Ishikawa (cell line): ENCODE results near the gene SULT1C4.

DNA sequence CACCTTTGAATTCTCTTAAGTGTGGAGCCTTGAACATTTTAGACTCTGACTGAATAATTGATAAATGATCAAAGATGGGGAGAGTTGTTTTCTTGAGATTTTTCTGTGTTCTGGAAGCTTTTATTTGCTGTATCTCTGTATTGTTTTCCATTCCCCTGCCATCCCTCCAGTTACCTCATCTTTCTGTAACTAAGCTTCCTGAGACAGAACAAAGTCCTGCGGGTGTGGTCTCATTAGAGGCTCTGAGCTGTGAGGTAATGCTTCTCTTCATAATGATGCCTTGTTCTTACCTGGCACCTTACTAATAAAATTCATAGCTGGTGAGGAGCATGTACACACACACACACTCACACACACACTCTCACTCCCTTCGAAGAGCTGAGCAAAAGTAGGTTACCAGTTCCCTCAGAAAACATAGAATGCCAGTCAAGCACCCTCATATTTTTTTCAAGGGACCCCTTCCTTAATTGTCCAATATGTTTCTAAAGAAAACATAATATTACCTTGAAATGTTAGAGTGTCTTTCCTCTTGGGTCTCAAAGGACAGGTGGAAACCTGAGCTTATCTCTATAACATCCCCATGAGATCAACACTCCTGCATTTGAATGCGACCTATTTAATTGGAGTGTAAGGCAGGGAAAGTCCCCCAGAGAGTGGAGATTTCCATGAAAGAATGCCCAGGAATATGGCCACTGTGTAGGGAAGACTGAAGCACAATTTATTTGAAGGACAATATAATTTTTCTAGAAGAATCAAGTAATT is 161.7 kb upstream of the NCK2 start:
- RRBS: no CpG with 5 or more reads among the region's 3 CpGs

- RRBS: no CpG with 5 or more reads among the region's 7 CpGs
These were observed 6.0 kb upstream of the NCK2 start for GRCh38 chr2:105738586-105739171.

- RRBS: no CpG with 5 or more reads among the region's 4 CpGs
These were observed 11.2 kb downstream of the NCK2 start for GRCh38 chr2:105755842-105756317.

DNA sequence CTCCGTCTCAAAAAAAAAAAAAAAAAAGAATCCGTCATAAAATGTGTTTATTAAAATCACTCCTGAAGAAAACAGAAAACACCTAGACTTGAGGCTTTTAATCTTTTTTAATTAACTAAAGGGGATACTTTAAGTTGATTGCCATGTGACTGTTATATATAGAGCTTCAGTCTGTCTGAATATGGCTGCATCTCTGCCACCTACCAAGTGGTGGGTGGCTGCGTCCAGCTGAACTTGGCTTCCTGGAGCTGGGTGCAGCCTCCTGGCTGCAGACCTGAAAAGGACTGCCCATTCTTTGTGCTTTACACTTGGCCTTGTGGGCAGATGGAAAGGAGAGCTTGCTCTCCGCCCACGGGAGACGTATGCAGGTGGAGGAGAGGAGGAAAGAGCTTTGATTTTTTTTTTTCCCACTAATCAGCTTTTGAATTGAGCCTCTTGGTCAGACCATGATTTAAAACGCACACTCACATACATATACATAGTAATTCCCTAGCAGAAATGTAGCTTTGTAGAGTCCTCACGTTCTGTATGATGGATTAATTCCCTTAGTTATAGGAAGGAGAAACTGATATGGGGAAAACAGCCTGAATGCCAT is 34.7 kb downstream of the NCK2 start:
- RRBS: no CpG with 5 or more reads among the region's 8 CpGs

GRCh38 chr2:105789789-105790747 is 45.4 kb downstream of the NCK2 start:
- RRBS: no CpG with 5 or more reads among the region's 13 CpGs

- RRBS: no CpG with 5 or more reads among the region's 8 CpGs
These were observed 51.5 kb downstream of the NCK2 start for GRCh38 chr2:105796036-105796732.

- RRBS: no CpG with 5 or more reads among the region's 10 CpGs
These were observed 52.6 kb downstream of the NCK2 start for GRCh38 chr2:105797085-105797993.

DNA sequence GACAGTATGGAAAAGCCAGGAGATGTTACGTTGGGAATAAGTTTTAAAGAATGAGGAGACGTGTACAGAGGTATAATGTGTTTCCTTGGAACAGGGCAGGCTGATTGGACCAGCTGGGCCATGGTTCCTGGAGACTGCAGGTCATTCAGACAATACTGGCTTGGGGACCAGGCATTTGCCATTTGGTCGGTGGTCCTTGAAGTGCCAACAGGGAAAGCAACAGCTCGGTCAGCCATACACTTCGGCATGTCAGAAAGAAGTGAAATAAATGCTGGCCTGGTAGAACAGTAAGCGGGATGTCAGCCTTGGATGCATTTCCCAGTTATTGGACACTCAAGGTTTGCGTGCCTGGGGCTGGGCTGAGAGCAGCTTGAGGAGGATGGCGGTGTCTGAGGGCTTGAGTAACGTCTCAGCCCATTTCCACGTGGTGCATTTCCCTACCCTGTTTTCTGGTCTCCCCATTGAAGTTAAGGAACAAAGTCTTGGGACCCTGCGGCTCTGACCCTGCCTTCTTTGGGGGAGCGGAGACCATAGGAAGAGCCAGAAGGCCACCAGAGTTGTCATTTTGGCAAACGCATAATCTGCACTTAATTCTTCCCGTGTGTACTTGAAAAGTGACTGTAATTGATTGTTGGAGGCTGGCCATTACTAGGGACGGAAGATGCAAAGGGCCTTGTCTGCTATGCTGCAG is 75.5 kb downstream of the NCK2 start:
- RRBS: no CpG with 5 or more reads among the region's 15 CpGs

GRCh38 chr2:106028358-106028562 is 37.2 kb upstream of the ECRG4 start:
- RRBS: no CpG with 5 or more reads among the region's 1 CpG

GRCh38 chr2:106085241-106086183 is 20.0 kb downstream of the ECRG4 start:
- RRBS: no CpG with 5 or more reads among the region's 15 CpGs

DNA sequence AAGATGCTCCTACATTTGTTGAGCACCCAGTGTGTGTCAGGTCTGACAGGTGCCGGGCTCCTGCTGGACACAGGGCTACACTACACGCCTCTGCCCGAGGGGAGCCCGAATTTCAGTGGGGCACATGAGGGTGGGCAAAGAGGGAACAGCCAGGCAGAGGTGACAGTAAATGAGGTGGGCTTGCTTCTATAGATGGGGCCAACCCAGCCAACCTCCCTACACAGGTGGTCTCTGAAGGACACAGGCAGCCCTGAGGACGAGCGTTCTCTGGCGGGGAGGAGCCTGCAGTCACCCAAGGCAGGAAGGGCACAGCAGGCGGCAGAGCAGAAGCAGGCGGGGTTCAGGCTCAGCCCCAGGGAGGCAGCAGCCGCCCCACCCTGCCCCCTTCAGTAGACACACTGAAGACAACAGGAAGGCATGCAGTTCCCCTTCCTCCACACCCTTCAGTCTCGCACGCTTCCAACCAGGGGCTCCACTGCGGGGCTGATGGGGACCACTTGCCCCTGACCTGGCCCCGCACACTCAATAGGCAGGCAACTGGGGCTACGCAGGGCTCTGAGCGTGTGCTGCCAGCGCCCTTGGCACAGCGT is 30.2 kb downstream of the ECRG4 start:
- RRBS: no CpG with 5 or more reads among the region's 18 CpGs

- RRBS: 89% methylated on average over 5 of the region's 28 CpGs
These were observed 125.4 kb downstream of the RGPD3 start for GRCh38 chr2:106342771-106343197.

- RRBS: no CpG with 5 or more reads among the region's 12 CpGs
These were observed 74.4 kb downstream of the CD8B2 start for GRCh38 chr2:106561370-106562063.

GRCh38 chr2:108377504-108378499 is at the start of gene SULT1C4:
Gene SULT1C4 (plus strand): TSS chr2:108377954.
- RRBS: no CpG with 5 or more reads among the region's 14 CpGs

GRCh38 chr2:108538122-108538737 is 4.0 kb downstream of the LIMS1 start:
- RRBS: no CpG with 5 or more reads among the region's 5 CpGs

GRCh38 chr2:108587556-108587858 is 53.2 kb downstream of the LIMS1 start:
- RRBS: no CpG with 5 or more reads among the region's 1 CpG

DNA sequence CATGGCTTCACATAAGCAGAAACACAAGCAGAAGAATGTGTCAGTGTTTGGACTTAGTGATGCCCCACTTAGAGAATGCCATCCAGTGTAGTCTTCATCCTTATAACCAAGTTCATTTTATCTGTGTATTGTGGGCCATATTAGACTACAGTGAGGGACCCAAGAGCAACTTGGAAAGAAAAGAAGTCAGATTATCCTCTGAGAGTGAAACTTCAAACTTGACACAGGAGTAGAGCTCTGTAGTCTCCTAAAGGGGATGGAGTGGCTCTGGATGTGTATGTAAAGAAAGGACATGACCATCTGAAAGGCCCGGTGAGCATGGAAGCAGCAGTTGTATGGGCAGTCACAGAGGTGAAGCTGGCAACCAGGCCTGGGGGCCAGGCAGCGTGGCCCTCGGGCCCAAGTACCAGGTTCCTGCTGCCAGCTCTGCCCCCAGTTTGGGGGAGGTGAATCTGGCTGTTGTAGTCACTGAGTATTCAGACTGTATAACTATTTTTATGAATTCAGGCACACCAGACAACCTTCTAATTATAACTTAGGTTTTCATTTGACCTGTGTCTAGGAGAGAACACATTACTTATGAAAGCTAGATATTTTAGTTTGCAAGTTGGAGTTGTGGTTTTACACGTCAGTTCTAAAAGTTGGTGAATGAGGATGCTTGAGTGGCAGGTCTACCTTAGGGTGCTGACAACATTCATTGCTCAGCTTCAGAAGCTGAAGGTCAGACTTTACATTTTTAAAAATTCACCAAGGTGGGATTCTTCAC is 71.5 kb downstream of the LIMS1 start:
- RRBS: no CpG with 5 or more reads among the region's 4 CpGs

- RRBS: no CpG with 5 or more reads among the region's 1 CpG
These were observed 83.0 kb upstream of the RANBP2 start for GRCh38 chr2:108636216-108636734.

DNA sequence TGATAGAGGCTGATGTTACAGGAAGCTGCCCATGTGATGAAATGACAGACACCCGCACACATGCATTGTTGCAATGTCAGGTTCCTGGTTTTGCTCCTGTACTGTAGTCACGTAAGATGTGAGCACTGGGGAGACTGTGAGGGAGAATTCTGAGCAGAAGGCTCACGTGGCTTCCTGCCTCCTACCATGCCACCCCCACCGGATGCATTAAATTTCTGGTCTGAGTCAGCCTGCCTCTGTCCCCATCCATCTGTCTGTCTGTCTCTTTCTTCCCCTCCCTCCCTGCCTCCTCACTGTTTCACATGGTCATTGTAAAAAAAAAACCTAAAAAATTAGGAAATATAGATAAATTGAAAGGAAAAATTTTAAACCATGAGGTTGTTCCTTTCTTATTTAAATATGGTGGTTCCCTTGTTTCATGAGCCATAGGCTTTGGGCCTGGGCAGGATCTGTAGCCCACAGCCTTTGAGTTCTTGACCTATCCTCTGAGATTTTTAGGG is 66.6 kb upstream of the RANBP2 start:
- RRBS: no CpG with 5 or more reads among the region's 4 CpGs

GRCh38 chr2:108764637-108765515 is 21.7 kb upstream of the CCDC138 start:
- RRBS: no CpG with 5 or more reads among the region's 8 CpGs